ENCODE measurements around a stretch of chr2.

GRCh38 chr2:64651536-64651936 is 2.2 kb downstream of the SERTAD2 start:
- PRO-cap: no peak

- PRO-cap: no peak
Measured at GRCh38 chr2:64990180-64990694, 1.0 kb downstream of the SLC1A4 start.

DNA sequence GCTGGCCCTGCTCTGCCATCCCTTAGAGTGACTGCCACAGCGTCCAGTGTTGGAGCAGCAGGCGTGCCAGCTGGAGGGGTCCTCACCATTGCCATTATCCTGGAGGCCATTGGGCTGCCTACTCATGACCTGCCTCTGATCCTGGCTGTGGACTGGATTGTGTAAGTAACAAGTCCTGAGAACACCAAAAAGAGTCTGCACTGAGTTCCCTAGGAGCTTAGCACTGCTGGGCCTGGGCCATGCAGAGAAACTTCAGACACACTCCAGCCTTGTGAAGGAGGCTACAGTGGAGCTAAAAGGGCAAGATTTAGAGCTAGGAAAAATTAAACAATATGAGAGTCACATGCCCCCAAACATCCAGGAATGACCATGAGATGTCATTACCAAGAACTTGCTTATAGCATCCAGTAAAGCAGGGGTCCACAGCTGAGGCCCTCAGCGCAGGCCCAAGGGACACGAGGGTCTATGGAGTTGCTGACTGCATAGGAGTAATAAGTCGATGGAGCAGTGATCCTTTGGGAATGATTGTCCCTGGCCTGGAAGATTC is 29.4 kb downstream of the SLC1A4 start:
- PRO-cap: no peak

- PRO-cap: no peak
Measured at GRCh38 chr2:65031246-65032153, 24.7 kb upstream of the CEP68 start.

GRCh38 chr2:65075699-65076323 is 19.6 kb downstream of the CEP68 start:
- PRO-cap: no peak

DNA sequence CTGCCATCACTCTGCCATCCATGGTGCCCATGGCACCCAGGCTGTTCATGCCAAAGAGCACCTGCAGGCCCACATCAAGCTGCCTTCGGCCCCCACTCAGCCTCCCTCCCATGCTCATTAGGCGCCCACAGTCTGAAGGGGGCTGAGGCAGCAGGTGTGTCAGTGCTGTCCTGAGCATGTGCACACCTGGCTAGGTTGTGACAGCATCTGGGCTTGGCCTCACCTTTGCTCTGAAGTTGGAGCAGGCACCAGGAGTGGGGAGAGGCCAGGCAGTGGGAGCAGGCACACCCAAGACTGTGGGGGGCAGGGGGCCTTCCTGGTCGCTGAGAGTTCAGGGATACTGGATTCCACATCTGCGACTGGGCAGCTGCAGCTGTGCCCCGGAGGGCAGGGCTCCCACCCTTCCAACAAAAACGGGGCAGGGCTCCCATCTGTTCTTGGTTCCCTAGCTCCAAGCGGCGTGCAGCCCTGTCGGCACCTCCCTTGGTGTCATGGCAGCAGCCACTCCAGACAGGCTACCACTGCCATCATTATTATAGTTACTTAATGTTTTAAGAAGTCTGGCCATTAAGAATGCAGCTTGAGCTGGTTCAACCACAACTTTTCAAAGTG is 47.8 kb upstream of the RAB1A start:
- PRO-cap: no peak

DNA sequence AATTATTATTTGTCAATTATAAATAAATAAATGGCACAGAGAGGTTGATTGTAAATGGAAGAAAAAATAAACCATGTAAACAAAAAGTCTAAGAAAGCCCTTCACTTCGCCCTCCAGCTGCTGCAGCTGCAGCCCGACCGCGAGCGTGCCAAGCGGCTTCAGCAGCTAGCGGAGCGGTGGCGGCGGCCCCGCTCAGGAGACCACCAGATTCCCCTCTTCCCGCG is 22.8 kb upstream of the ACTR2 start:
- PRO-cap: unidirectional peak, plus-strand start at position 104 of the sequence

GRCh38 chr2:65351214-65351947 is 81.0 kb downstream of the SPRED2 start:
- PRO-cap: no peak

- PRO-cap: no peak
Measured at GRCh38 chr2:65429452-65430234, 2.8 kb downstream of the SPRED2 start.

DNA sequence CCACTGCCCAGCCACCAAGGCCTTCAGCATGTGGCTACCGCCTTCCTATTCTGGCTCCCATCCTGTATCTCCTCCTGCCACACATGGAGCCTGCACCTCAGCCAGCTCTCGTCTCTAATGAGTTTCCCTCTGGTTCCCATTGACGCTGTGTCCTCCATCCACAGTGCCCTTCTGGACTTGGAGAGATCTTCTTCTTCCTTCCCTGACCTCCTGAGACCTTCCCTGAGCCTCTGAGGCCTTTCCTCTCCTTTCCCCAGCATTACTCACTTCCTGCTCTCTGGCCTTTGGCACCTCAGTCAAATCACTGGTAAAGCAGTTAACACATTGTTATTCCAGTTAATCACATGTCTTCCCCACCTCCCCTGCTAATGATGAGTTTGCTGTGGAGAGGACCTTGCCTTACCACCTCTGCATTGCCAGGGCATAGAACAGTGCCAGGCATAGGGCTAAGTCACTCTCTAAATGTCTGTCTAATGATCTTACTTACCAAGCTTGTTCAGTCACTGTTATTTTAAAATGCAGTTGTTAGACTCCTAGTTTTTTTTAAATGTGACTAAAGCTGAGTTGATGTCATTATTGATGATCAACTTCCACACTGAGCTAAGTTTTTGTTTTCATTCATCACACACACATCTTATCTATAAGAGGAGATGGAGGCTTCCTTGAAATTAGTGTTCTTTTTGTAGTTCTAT is 113.4 kb upstream of the SPRED2 start:
- PRO-cap: no peak

DNA sequence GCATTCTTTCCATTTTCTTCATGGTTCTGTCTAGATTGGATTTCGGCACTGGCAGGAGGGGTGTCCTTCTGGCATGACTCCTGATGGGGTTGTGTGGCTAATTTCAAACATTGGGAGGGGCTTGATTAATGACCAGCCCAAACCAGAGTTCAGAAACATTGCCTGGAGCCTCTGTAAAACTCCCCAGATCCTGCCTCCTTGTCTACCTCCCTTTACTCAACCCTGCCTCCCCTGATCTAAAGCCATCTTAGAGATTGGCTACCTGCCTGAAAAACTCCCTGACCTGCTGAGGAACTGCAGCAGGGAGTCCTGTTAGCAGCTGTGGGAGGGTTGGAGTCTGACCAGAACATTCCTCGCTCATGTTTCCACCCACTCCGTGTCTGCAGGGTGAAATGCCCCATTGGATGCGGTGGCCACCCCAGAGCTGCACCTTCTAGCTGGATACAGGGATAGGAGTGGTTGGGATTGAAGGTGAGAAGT is 207.0 kb upstream of the SPRED2 start:
- PRO-cap: no peak

GRCh38 chr2:66456081-66456860 is 21.3 kb downstream of the MEIS1 start:
- PRO-cap: no peak

- PRO-cap: no peak
Measured at GRCh38 chr2:66576357-66576802, 141.5 kb downstream of the MEIS1 start.

- PRO-cap: no peak
Measured at GRCh38 chr2:66693058-66693654, 258.2 kb downstream of the MEIS1 start.

- PRO-cap: no peak
Measured at GRCh38 chr2:67243277-67243666, 153.9 kb upstream of the ETAA1 start.

DNA sequence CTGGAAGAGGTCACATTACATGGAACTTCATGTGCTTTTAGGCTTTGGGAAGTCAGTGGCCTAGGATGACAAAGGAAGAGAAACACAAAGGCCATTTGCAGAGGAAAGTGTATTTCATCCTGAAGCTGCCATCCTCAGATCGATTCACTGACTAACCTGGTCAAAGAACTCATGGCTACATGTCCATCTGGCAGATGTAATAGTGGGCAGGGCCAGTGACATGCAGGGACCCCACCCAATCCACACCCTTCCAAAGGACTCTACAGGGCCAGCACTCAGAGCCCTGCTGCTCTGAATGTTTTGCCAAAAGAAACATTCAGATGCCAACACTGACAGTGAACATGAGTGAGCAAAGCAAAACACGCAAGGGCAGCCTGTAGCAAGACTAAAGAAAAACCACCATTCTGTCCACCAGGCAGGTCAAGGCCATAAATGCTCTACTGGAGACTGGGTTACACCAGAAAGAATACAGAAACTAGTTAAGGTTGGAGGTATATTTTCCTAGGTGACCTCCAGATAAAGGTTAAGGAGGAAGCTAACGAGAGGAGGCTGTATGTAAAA is 176.0 kb downstream of the ETAA1 start:
- PRO-cap: no peak

DNA sequence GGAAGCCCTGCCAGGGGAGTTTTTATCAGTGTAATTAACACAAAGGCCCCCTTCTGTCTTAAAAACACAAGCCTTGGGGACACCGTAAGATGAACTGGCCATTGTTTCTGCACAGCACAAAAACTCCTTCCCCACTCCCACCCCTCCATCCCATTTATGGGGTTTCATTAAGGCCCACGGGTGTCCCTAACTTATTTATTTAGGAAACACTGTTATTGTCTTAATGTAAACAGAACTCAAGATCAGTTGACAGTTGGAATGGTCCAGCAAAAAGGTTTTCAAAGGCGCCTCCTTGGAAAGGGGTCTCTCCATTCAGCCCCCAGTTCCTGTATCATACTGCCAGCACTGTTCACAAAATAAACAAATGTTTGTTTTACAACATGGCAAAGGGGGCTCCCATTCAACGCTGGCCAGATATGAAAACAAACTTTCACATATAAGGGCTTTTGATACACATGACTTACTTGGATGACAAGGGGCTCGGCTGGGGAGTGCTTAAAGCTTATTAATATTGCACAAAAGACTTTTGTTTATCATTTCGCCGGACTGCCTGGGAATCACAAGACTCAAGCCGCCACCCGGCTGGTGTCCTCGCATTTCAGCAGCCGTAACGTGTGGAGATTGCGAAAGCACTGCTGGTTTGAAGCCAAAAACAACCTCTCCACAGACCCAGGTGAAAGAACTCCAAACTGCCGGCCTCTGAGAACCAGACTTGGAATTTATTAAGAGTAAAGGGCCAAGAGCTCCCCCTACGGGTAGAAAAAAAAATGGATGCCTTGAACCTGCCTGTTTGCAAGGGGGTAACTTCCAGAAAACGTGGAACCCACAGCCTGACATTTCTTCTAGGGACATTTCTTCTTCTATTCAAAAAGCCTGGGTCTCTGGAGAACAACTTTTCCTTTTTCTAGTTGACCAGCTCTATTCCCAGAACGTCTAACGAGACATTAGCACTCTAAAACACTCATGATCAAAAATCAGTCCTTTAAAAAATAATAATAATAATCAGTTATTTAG is 216.6 kb downstream of the C1D start:
- PRO-cap: no peak

DNA sequence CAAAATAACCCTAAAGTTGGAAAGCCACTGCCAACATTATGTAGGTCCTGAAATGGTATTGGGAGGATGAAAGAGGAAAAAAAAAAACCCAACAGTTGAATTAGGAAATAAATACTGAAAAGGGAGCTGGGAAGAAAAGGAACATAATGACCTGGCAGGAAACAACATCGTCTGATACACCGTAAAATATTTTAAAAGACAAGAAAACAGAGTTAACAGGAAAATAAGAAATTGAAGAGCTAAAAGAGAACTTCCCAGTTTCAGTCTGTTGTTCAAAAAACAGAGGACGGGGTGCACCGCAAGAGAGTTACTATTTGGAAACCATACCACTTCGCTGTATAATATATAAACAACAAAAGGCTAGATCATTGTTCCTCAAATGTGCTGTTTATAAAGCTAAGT is 2.3 kb downstream of the PPP3R1 start:
- PRO-cap: no peak

GRCh38 chr2:68379796-68380236 is 14.7 kb downstream of the PLEK start:
- PRO-cap: no peak

DNA sequence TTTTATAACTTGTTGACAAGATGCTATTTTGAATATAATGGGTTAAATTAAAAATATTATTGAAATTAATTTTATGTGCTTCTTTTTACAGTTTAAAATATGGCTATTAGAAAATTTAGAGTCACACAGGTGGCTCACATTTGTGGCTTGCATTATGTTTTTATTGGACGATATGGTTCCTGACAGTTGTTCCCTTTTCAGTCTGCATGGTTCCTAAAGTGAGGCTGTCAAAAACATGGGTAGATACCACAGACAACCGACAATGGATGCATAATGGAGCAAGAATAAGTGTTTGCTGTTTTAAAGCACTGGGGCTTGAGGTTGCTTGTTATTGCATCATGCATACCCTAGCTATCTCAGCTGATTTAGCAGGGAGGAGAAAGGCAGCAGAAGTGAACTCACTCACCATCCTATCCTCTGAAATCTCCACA is 46.9 kb downstream of the FBXO48 start:
- PRO-cap: no peak